Sigmoid colon (tissue), 4 donors: Measurements from ENCODE around the genes ENTPD7 and DNMBP.

DNA sequence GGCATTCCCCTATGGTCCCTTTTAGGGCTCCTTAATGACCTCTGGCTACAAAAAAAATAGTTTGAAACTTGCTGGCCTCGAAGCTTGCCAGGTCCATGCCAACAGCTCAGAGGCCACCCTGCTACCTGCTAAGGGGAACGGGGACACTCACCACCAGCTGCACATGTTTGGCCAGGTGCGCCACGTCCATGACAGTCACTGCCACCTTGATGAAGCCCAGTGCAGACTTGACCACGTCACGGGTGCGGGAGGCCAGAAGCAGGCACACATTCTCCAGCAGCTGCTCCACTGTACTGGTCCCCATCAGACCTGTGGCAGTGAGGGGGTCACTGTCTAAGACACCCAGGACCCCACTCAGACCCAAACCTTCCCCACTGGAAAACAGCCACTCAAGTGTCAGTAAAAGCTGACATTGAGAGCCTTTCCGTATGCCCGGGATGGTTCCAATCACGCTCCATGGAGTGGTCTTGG, 31.8 kb downstream of the RRP12 start:
- PRO-cap = no peak
- RAMPAGE, long total RNA, 4 experiments = no peak in any of the 4 experiments

GRCh38 chr10:97418050-97418544, 7.9 kb upstream of the PGAM1 start:
- PRO-cap = no peak
- RAMPAGE, long total RNA, 4 experiments = no peak in any of the 4 experiments

DNA sequence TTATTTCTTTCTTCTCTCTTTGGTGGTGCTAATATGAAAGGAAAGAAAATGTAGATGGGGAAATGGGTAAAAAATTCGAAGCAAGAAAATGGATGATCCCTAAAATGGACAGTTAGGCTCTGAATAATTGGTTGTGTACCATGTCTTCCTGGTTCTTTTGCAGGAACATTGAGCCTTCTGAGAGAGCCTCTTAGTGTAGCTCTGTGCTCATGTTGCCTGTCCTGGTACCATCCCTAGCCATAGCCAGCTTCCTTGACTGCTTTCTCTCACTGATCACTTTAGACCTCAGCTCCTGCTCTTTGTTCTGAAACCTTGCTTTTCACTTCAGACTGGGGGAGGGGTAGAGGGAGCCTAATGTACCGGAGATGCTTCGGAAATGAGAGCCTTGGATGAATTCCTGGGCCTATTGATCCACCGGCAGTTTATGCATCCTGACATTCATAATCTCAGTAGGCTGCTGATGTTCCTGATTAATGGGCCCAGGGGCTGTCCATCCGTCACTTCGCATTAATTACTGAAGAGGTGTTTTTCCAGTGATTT, 38.7 kb downstream of the R3HCC1L start:
- PRO-cap = no peak
- RAMPAGE, long total RNA, 4 experiments = no peak in any of the 4 experiments

- PRO-cap = no peak
- RAMPAGE, long total RNA, 4 experiments = no peak in any of the 4 experiments
Observed at GRCh38 chr10:98376310-98376875, 38.6 kb downstream of the PYROXD2 start.

GRCh38 chr10:98431003-98431462, 15.7 kb downstream of the HPS1 start:
- PRO-cap = no peak
- RAMPAGE, long total RNA, 4 experiments = no peak in any of the 4 experiments

DNA sequence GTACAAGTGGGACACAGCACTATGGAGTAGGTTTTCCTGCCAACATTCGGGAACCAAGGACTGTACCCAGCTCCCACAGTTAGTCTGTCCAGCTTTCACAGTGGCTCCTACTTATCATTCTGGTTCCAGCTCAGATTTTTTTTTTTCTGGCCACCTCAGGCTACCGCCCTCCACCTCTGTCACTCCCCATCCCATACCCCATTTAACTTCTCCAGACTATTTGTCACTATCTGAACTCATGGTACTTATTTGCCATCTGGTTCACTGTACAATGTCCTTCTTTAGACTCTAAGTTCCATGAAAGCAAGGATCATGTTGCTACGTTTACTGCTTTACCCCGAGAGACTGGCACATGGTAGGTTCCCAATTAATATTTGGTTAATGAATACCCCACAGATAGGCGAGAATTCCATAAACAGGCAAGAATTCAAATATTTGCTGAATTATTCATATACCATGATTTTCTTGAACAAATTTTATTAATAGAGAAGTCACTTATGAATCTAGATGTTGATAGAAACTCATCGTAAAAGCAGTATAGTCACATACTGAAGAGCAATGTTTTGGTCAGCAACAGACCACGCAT, 9.8 kb downstream of the HPS1 start:
- PRO-cap = no peak
- RAMPAGE, long total RNA, 4 experiments = no peak in any of the 4 experiments

DNA sequence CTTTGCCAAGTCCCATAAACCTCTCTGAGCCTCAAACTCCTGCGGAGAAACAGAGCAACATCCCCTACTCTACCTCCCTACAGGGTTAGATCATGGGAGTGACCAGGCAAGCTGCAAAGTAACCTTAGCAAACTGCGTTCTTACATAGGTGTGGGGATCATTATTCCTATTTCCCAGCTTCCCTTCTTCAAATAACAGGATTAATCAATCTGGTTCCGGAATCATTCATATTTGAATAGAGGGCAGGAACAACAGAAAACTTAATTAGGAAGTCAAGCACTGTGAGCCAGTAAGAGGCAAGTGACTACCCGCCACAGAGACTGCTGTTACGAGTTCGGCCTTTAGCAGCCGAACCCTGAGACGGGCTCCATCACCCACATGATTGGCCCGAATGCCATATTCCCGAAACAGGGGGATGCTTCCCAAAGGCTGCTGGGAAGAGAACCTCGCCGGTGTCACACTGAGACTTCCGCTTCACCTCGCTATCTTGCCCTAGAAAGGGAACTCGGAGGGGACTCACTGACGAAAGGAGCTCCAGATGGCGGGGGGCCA, 802 bp downstream of the HPS1 start:
- PRO-cap = no peak
- RAMPAGE, long total RNA, 4 experiments = no peak in any of the 4 experiments

DNA sequence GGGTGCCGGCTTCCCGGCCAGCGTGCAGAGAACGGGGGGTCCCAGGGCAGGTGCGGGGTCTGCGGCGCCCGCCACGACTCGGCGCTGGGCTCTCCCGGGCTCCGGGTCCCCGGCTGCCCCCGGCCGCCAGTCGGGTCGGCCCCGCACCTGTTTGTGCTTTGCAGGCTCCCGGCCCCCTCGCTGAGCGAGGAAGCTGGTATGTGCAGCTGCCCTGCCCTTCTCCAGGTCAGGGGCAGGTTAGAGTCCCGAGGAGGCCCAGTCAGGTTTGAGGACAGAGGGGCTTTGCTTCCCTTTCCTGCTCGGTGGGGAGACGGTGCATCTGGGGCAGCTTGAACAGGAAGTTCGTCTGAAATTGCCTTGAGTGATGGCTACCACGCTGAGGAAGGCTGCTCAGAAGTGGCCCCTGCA, 21.2 kb upstream of the HPS1 start:
- PRO-cap = unidirectional peak, plus-strand start at position 129 of the sequence
- RAMPAGE, long total RNA, 4 experiments = no peak in any of the 4 experiments

GRCh38 chr10:98476593-98476850, 29.8 kb upstream of the HPS1 start:
- PRO-cap = no peak
- RAMPAGE, long total RNA, 4 experiments = no peak in any of the 4 experiments

DNA sequence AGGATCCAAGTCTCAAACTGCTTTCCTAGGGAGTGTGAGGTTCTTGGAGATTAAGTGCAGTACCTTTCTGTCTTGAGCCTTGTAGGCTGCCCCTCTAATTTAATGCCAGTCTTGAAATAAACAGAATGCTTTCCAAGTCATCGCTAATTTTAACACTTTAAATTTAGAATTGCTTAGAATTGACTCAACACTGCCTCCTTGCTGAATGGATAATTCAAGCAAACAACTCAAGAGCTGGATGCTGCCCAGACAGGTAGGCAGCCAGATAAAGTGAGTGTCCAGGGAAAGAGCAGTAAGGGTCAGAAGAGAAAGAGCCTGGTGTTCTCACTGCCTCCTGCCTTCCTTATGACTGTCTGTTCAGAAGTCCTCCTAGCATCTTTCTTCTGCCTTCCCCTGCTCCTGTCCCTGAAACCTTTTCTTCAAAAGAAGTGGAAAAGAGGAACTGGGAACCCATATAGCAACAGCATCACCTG, 3.0 kb upstream of the GOT1 start:
- PRO-cap = no peak
- RAMPAGE, long total RNA, 4 experiments = no peak in any of the 4 experiments

DNA sequence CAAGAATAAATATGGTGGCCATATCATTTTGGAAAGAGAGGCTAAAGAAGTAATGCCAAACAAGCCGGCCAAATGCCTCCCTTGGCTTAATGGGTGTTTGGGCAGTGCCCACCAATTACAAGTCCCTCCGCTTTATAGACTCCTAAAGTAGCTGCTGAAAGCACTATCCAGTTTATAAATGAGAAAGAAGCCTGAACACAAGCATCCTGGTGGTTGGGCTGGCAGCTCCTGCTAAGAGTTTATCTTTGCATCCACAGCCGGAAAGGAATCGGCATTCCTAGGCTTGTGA, 13.1 kb upstream of the NKX2-3 start:
- PRO-cap = no peak
- RAMPAGE, long total RNA, 4 experiments = no peak in any of the 4 experiments

DNA sequence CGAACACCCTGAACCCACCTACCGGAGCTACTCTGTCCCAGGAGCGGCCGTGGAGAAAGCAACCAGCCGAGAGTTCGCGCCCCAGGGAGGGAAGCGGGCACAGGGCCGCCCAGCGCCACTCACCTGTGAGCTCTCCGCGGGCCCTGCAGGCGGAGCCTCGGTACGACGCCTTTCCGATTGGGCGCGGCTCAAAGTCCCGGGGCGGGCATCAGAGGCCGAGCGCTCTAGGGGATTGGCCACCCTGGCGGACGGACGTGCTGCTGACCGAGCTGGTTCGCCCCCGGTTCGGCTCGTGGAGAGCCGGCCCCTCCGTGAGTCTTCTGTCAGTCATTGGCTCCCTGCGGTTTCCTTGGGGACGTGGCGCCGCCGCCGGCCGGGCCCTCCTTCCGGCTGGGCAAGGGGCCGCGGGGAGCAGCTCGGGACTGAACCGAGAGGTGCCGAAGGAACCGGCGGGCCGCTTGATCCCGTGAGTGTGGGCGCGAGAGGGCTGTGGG, at the start of gene ENTPD7:
Gene ENTPD7 (plus strand): TSS at position 387 of the 494 bp plus-strand sequence.
- PRO-cap = no peak
- RAMPAGE, long total RNA, 4 experiments = start-site peak on the plus strand in 1 of 4 experiments, centred at position 358 of the sequence, 47 reads per replicate

GRCh38 chr10:99777915-99778299, 4.5 kb upstream of the ABCC2 start:
- PRO-cap = no peak
- RAMPAGE, long total RNA, 4 experiments = no peak in any of the 4 experiments

- PRO-cap = no peak
- RAMPAGE, long total RNA, 4 experiments = no peak in any of the 4 experiments
Observed at GRCh38 chr10:99929089-99930120, 80.3 kb downstream of the DNMBP start.

- PRO-cap = no peak
- RAMPAGE, long total RNA, 4 experiments = no peak in any of the 4 experiments
Observed at GRCh38 chr10:99930259-99931197, 79.2 kb downstream of the DNMBP start.

- PRO-cap = no peak
- RAMPAGE, long total RNA, 4 experiments = no peak in any of the 4 experiments
Observed at GRCh38 chr10:99976956-99977650, 32.6 kb downstream of the DNMBP start.

GRCh38 chr10:99981539-99982245, 28.1 kb downstream of the DNMBP start:
- PRO-cap = no peak
- RAMPAGE, long total RNA, 4 experiments = no peak in any of the 4 experiments

DNA sequence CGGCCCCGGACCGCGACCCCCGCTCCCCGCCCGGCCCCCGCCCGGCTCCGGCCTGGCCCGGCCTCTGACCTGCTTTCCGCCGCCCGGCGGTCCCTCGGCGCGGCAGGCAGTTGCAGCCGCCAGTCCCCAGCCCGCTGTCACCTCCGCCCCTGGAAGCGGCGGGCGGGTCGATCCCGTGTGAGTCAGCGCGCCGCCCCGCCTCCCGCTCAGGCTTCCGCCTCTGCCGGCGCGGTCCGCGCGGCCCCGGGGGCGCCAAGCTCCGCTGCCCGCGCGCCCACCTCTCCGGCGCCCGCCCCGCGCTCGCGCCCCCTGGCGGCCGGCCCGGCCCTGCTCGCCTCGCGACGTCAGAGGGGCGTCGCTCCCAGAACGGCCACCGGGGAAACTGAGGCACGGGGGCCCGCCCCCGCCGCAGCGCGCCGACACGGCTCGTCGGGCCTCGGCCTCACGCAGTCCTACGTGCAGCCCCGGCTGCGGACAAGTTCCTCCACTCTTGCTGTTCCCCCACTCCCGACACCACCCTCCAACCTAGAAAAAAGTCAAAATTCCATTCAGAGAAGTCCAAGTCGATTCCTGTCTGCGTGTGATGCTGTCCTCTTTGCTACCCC, at the start of gene DNMBP:
Gene DNMBP (minus strand): TSS at position 179 of the 605 bp plus-strand sequence.
- PRO-cap = unidirectional peak, minus-strand start at position 139 of the sequence
- RAMPAGE, long total RNA, 4 experiments = start-site peak on the minus strand in 2 of 4 experiments, centred at positions 132 to 147 of the sequence, 68 to 96 reads per replicate

GRCh38 chr10:100046013-100046423, 35.7 kb downstream of the CPN1 start:
- PRO-cap = no peak
- RAMPAGE, long total RNA, 4 experiments = no peak in any of the 4 experiments

GRCh38 chr10:100186274-100186533, 375 bp upstream of the ERLIN1 start:
- PRO-cap = no peak
- RAMPAGE, long total RNA, 4 experiments = no peak in any of the 4 experiments